Anterior vena cava (tissue), 1 donor: ENCODE results near the genes VCY, VCY1B and RBMY1J.

GRCh38 chrY:2867950-2868556, 26.7 kb downstream of the RPS4Y1 start:
- PRO-cap: no peak

DNA sequence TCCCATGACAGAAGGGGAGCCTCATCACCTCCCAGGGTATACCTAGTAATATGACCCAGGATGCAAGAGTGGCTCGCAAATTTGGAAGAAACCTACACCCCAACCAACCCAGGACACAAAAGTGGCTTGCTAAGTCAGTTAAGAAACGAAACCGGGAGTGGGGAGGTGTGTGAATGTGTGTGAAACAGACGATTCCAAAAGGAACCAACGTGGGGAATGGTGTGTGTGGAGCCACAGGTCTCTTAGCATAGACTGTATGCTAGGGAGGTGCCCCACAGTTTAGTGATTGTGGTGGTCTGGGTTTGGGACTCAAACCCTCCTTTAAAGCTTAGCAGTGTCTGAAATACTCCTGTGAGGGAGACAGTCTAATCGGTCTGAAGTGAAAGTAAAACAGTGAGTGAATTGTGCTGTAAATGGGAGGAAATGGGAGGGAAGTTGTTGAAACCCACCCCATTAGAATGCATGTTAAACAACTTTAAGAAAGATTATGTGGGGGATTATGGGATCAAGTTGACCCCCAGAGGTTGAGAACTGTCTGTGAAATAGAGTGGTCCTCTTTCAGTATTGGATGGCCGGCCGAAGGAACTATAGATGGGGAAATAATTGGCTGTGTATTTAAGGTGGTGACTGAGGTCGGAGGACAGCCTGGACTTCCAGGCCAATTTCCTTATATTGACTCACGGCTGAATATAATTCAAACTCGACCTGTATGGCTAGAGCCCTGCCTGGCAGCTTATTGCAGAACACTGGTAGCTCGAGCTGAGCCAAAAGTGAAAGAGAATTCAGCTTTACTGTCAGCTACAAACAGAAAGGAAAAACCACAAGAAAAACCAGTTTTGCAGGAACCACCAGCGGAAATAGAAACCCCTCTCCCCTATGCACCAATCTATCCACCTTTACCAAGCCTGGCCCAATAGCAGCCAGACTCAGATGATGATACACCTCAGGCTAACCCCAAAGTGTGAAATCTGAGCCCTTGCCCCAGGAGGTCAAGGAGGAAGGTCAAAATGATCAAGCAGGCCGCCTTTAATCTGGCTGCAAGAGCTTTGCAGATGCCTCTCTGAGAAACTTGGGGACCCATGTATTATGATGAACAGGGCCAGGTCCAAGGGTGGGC, 68.4 kb downstream of the ZFY start:
- PRO-cap: no peak

GRCh38 chrY:5311242-5311441, 311.0 kb downstream of the PCDH11Y start:
- PRO-cap: no peak

GRCh38 chrY:7172666-7173045, 261.1 kb upstream of the AMELY start:
- PRO-cap: no peak

DNA sequence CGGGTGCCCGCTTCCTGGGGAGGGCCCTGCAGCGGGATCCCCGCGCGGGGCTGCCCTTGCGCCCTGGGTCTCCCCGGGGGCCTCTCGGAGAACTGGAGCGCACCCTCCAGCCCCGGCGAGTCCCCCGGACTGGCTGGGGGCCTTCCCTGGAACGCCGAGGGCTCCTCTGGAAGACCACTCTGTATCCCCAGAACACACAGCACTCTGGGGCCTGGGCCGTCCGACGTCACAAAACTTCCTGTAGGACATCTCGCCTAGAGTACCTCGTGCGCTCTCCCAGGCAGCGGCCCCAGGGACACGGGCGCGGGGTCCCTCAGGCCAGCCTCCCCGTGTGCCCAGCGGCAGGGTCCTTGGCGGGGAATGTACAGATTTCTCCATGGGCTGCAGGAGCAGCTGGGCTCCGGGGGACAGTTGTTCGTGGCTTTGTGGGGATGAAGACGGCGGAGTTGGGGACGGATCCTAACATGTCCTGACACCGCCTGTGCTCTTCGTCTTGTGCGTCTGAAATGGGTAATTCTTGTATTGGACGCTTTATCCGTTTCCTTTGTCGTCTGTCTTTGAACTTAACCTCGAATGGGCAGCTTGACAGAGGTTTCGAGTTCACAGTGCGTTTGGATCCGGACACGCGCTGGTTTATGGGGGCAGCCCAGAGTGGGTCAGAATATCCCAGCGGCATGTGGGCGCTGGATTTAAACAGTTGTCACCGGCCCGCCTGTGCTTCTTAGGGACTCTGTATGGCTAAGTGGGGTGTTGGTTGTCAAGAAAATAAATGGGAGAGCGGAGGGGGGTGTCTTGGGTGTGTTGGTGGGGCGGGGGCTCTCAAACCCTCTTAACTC, 363.2 kb upstream of the AMELY start:
- PRO-cap: unidirectional peak, minus-strand start at position 168 of the sequence

DNA sequence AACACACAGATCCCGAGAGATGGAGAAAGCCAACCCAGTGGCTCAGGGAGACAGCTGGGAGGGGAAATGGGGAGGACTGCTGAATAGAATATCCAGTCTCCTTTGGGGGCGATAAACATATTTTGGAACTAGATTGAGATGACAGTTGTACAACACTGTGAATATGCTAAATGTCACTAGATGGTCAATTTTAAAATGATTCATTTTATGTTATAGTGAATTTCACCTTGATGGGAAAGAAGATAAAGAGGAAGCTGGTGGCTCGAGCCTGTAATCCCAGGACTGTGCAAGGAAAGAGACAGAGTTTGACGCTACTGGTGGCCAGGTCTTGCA, 372.4 kb upstream of the AMELY start:
- PRO-cap: no peak

DNA sequence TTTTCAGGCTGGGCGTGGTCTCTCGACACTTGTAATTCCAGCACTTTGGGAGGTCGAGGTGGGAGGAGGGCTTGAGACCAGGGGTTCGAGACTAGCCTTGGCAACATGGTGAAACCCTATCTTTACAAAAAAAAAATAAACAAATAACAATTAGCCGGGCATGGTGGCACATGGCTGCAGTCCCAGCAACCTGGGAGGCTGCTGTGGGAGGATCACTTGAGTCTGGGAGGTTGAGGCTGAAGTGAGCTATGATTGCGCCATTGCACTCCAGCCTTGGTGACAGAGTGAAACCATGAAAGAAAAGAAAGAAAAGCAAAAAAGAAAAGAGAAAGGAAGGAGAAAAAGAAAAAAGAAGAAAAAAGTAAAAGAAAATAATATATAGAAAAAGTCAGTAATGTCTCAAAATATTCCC, 378.3 kb upstream of the AMELY start:
- PRO-cap: no peak

GRCh38 chrY:7339283-7340249, 428.0 kb upstream of the AMELY start:
- PRO-cap: no peak

DNA sequence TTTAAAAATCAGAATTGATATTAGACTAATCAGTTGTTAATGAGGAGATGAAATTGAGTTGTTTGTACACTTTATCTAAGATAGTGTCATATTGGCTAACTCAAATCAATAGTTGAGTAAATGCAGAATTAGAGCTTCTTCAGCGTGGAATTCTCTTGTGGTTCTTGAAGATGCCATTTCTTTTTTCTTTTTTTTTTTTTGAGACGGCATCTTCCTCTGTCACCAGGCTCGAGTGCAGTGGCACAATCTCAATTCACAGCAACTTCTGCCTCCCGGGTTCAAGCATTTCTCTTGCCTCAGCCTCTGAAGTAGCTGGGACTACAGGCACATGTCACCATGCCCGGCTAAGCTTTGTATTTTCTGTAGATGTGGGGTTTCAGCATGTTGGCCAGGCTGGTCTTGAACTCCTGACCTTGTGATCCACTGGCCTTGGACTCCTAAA, 1584.1 kb upstream of the USP9Y start:
- PRO-cap: no peak

- PRO-cap: no peak
Observed at GRCh38 chrY:13388800-13389302, 91.0 kb downstream of the UTY start.

GRCh38 chrY:13478340-13478922, 1.4 kb downstream of the UTY start:
- PRO-cap: no peak

- PRO-cap: no peak
Observed at GRCh38 chrY:13986410-13986725, at the start of gene VCY. TSS of gene VCY (minus strand) at chrY:13986473.

DNA sequence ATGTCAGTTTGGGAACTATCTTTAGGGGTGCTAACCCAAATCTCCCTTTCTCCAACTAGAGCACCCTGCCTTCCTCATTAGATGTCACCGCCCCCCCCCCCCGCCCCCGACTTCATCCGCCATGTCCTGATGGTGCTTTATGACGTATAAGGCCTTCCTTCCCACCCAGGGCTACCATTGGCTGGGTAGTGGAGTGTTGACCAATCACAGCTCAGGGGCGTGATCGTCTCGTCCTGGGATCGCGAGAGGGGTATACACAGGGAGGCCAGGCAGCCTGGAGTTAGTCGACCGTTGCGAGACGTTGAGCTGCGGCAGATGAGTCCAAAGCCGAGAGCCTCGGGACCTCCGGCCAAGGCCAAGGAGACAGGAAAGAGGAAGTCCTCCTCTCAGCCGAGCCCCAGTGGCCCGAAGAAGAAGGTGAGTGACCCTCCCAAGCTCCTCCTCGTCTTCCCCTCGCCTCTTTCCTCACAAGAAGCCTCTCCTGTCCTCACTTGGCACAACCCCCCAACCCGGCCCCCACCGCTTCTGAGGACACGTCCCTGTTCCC, at the start of gene VCY1B:
Gene VCY1B (plus strand): TSS at position 253 of the 547 bp plus-strand sequence.
- PRO-cap: no peak

DNA sequence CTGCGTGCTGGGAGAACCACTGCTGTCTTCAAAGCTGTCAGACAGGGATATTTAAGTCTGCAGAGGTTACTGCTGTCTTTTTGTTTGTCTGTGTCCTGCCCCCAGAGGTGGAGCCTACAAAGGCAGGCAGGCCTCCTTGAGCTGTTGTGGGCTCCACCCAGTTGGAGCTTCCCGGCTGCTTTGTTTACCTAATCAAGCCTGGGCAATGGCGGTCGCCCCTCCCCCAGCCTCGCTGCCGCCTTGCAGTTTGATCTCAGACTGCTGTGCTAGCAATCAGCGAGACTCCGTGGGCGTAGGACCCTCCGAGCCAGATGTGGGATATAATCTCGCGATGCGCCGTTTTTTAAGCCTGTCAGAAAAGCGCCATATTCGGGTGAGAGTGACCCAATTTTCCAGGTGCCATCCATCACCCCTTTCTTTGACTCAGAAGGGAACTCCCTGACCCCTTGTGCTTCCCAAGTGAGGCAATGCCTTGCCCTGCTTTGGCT, 365.8 kb downstream of the KDM5D start:
- PRO-cap: no peak

DNA sequence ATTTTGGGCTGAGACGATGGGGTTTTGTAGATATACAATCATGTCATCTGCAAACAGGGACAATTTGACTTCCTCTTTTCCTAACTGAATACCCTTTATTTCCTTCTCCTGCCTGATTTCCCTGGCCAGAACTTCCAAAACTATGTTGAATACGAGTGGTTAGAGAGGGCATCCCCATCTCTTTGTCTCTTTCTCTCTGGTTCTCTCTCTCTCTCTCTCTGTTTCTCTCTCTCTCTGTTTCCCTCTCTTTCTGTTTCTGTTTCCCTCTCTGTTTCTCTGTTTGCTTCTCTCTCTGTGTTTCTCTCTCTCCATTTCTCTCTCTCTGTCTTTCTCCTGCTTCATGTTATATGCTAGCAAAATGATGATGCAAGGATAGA, 158.8 kb upstream of the RBMY1B start:
- PRO-cap: no peak

GRCh38 chrY:22403052-22403540, at the start of gene RBMY1J:
TSS of gene RBMY1J (plus strand) at chrY:22403410.
- PRO-cap: no peak